Jejunum (tissue), 1 donor: ENCODE data around the genes OR4C5, TRIM51, OR5T2, OR8K1, OR5M1, OR9G4 and OR5AK2.

- PRO-cap: no peak
Measured at GRCh38 chr11:48139312-48139995, 77.2 kb upstream of the OR4B1 start.

DNA sequence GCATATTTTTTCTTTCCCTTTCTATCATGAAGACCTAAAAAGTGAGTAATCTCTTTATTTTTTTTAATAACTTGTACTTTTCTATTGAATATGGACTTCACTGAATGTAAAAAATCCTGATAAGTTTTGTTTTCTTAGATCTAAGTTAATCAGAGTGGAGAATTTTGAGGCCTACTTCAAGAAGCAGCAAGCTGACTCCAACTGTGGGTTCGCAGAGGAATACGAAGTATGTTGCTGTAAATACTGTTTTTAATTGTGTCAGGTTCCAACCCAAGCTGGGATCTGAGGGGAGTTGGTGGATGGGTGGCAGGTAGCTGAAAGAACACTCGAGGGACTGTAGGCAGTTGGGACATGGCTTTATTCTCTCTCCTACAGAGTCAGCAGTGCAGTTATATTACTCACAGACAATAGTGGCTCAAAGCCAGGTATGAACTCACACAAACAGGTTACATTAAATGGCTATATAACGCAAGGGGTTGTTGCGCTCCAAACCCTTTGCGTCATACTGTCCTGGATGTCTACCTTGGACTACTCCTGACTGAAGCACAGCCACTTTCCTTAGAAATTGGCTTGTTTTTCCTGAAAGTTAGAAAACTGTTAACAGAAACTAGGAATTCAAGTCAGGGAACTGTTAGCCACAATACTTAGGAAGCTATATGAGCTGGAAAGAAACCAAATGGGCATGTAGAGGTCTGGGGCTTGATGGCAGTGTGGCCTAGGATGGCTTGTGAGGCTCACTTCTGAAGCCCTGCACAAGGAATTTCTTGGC is 66.5 kb upstream of the OR4B1 start:
- PRO-cap: no peak

- PRO-cap: no peak
Measured at GRCh38 chr11:48313997-48314527, 8.0 kb downstream of the OR4S1 start.

DNA sequence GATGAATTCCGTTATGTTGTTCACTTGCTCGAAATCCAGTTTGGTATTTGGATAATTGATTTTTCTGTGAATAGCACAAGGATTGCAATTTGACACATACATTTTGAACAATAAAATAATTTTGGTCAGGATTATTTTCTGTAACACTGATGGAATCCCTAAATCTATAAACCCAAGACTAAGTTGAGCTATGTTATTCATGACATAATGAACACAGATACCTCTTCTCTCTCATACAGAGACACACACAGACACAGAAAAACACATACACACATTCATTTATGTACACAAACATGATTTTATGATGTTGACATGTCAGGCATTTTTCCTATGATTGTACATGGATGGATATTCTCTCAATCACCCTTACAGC is at the start of gene OR4C5:
Gene OR4C5 (minus strand): TSS at position 102 of the 373 bp plus-strand sequence.
- PRO-cap: no peak

- PRO-cap: no peak
Measured at GRCh38 chr11:48915835-48916144, 67.9 kb downstream of the TRIM51G start.

DNA sequence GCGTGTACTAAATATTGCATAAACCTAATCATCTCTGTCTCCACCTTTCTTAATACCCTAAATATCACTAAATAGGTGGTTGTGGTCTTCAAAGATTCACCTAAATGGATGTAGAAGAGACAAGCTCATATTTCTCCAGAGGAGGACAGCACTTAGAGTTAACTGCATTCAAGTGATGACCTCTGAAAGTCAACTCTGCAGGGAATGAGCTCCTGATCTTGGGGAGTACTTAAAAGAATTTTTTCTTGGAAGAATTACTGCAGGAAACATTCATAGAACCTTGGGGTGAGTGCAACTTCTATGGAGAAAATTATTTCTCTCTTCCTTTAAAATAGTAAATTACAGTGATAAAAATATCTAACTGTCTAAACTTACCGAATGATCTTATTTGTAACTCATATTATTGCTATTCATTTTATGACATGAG is at the start of gene TRIM51:
Gene TRIM51 (plus strand): TSS at position 198 of the 427 bp plus-strand sequence.
- PRO-cap: no peak

GRCh38 chr11:56234047-56234569 is at the start of gene OR5T2:
Gene OR5T2 (minus strand): TSS chr11:56234255.
- PRO-cap: no peak

DNA sequence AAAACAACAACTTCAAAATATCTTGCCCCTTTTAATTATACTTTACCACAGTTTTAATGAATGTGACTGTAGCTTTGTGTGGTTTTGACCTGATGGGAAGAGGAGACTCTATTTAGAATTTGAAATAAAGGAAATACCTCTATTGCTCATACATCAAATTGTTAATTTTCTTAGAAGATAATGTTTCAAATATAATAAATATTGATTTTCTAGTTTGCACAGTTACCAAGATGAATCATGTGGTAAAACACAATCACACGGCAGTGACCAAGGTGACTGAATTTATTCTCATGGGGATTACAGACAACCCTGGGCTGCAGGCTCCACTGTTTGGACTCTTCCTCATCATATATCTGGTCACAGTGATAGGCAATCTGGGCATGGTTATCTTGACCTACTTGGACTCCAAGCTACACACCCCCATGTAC is at the start of gene OR8K1:
Gene OR8K1 (plus strand): TSS at position 231 of the 428 bp plus-strand sequence.
- PRO-cap: no peak

- PRO-cap: no peak
Measured at GRCh38 chr11:56614805-56615189, at the start of gene OR5M1. Gene OR5M1 (minus strand): TSS chr11:56614874.

- PRO-cap: no peak
Measured at GRCh38 chr11:56748412-56749088, at the start of gene OR9G4. Gene OR9G4 (minus strand): TSS chr11:56748697.

GRCh38 chr11:56988727-56989195 is at the start of gene OR5AK2:
Gene OR5AK2 (plus strand): TSS chr11:56988914.
- PRO-cap: no peak

DNA sequence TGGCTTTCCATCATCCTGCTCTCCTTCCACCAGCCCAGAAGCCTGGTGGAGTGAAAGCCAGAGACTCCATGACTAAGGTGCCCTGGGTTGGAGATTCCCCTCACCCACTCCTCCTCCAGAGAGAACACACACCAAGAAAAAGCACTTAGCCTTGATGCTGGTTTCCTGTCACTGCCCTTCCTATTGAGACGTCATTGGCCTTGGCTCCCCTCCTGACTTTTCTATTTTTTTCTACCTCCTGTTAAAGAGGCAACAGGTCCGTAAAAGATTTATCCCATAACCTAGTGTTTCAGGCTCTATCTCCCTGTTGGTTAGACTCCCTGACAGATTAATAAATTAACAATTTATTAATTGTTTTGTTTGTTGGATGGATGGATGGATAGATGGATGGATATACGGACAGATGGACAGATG is 38.6 kb upstream of the APLNR start:
- PRO-cap: no peak

DNA sequence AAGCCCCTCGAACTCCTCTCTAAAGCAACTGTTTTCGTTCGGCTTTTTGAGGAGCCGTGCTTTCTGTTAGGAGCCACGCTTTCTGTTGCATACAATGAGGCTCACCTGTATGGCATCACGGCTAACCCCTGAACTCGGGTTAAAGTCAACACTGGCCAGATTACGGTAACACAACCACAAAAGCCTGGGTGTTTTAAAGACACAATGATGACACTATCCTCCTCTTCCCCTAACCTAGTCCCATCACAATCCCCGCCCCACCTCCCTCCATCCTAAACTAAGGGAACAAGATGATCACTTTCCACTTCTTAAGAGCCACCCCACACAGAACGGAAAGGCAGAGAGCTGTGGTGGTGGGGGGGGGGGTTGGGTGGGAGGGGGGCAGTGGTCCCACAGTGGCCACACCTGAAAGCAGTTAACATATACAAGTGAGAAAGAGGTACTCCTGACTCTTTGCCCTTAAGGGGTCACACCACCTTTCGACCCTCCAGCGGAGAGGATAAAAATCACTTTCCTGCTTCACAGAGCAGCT is 18.1 kb downstream of the TNKS1BP1 start:
- PRO-cap: no peak

- PRO-cap: no peak
Measured at GRCh38 chr11:57457795-57459116, 2.1 kb upstream of the RTN4RL2 start.

GRCh38 chr11:57484394-57485175 is 24.3 kb downstream of the RTN4RL2 start:
- PRO-cap: no peak

DNA sequence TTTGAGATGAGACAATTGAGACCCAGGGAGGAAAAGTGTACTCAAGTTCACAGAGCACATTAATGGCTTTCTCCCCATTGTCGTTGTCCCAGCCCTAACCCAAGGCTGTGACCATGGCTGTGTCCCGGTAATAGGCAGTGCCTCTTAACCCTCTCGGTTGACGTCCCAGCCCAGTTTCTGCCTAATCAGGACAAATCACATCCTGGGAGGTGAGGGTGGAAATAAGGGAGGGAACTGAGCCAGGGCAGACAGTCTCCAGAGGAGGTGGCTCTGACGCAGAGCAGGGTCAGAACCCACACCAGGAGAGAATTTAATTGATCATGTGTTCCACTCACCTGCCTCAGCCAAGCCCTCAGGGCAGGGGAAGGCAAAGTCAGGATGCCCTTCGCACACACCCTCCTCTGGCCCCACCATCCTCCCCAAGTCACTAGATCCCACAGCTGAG is 17.0 kb downstream of the SLC43A1 start:
- PRO-cap: no peak

DNA sequence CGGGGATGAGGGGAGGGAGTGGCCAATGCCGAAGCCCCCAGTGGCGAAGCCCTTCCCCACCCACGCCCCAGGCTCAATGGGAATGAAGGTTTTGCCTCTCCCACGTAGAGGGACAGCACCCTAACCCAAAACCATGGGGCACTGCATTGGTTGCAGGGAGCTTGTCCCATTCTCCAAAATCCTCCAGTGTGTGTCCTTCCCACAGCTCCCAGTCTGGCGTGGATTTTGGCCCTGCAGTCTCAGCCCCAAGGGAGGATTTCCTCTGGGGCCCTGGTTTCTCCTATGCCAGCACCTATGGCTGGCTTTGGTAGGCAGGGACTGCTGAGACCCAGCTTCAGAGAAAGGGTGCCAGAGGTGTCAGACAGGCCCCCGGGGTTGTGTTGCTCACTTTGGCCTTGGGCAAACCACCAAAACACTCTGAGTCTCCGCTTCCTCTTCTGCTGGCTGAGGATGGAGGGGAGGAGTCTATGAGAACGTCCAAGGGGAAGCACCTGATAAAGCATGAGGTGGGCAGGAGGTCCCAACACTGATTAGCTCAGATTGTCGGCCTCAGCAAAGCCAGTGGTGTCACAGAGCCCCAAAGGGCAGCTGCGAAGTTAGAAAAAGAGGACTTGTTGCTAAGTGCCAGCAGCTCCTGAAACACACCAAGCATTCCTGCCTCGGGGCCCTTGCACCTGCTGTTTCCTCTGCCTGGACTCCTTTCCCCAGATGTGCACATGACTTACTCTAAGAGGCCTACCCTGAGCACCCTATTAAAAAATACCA is 10.4 kb downstream of the SMTNL1 start:
- PRO-cap: no peak

GRCh38 chr11:57597811-57598552 is 497 bp downstream of the SERPING1 start:
- PRO-cap: bidirectional peak, plus-strand start at chr11:57598203, minus-strand start at chr11:57598074

DNA sequence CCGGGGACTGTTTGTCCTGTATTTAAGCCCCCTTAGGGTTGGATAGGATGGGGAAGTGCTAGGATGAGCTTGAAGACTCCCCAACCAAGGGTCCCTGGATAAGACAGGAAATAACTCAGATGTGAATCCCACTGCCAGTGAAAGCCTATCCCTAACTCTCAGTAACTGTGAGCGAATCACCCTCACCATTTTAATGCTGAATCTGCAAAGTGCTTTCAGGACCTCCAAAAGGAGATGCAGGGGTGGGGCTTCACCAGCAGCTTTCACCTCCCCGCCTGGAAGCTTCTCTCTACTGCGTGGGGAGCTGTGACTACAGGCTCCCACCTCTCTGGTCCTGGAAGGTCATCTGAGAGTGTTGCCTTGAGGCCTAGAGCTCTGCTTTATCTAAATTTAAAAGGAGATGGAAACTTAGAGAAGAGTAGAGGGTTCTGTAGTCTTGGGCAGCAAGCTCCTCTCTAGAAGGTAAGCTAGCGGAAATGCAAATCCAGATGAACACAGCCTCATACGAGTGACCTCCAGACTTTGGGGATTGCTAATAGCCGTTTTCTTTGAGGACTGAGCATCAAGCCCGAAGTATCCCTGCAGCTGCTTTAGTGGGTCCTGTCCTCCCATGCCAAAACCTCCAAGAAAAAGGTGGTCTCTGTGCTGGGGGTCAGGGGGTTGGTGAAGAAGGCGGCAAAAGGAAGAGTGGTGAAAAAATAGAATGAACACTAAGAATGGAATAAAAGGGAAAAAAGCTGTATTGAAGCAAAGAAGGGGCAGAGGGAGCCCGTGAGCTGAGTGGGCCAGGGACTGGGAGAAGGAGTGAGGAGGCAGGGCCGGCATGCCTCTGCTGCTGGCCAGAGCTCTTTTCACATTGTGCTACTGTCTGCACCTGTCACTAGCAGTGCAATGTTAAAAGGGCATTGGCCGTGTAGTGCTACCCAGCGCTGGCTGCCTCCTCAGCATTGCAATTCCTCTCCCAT is 9.1 kb downstream of the YPEL4 start:
- PRO-cap: no peak

- PRO-cap: no peak
Measured at GRCh38 chr11:57700131-57700749, 11.8 kb downstream of the MED19 start.